ENCODE results near the genes CHORDC1 and FAT3.

DNA sequence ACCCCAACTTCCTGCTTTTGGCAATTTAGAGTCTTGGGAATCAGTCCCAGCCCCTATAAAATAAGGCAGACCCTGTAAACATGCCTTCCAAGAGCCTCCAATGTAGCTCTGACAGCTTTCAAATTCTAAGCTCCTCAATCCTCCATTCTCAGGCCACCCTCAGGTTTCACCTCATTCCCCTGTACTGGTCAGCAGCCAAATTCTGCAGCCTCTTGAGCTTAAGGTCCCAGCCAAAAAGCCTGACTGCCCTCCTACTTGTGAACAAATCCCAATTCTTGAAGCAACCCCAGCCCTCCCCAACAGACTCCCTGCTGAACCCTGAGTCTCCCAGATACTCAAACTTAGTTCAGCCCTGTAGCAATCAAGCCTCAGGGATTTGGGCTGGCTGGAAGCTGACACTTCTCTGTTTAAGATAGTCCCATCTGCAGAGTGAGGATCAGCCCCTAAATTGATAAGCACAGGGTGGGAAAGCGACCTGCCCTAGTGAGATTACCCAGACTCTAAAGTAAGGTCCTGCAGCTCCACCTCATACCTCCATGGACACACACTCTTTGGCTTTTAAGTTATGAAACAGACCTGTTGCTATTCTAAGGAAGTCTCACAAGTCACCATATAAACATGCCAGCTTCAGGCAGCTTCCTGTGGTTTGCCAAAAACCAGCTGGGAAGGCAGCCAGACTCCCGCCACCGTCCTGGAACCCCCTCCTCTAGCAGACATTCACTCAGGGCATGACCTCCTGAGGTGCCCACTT, 82.4 kb upstream of the PICALM start:
- PRO-cap = unidirectional peak, minus-strand start at position 553 of the sequence

DNA sequence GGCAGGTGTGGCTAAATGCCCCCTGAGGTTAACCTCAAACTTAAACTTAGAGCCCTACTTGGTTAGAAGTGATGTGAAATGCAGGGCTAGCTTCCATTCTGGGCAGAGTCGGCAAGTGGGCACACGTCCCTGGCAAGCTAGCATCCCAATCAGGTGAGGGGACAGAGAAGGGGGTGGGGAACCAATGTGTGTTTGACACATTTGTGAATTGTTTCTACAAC, 83.1 kb upstream of the PICALM start:
- PRO-cap = no peak

DNA sequence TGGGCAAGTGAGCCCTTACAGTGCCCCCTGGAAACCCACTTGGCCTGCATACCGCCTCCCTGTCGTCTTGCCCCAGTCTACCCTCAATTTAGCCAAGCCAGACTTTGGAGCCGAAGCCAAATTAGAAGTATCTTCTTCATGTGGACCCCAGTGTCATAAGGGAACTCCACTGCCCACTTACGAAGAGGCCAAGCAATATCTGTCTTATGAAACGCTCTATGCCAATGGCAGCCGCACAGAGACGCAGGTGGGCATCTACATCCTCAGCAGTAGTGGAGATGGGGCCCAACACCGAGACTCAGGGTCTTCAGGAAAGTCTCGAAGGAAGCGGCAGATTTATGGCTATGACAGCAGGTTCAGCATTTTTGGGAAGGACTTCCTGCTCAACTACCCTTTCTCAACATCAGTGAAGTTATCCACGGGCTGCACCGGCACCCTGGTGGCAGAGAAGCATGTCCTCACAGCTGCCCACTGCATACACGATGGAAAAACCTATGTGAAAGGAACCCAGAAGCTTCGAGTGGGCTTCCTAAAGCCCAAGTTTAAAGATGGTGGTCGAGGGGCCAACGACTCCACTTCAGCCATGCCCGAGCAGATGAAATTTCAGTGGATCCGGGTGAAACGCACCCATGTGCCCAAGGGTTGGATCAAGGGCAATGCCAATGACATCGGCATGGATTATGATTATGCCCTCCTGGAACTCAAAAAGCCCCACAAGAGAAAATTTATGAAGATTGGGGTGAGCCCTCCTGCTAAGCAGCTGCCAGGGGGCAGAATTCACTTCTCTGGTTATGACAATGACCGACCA, 7.6 kb downstream of the PRSS23 start:
- PRO-cap = no peak

DNA sequence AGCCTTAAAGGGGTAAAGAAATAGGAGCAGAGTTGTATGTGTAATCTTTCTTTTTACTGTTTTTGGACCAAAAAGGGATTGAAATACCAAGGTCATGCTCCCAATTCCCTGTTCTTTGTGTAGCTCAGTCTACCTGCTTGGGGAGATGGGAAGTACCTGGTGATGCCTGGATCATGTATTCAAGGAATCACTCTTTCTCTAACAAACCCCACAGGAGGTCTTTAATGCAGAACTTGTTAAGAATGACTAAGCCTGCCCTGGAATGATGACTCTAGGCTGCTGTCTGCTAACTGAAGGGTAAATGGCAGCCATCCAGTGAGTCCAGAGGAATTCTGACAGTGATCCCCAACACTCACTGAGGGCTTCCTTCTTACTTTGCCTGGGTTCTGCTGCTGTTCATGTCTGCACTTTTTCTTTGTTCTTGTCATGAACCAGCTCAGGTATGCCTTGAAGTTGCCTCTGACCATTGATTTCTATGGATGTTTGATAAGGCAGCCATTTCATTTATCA, 11.3 kb downstream of the PRSS23 start:
- PRO-cap = no peak

- PRO-cap = no peak
These were observed 11.7 kb downstream of the PRSS23 start for GRCh38 chr11:86812077-86812316.

DNA sequence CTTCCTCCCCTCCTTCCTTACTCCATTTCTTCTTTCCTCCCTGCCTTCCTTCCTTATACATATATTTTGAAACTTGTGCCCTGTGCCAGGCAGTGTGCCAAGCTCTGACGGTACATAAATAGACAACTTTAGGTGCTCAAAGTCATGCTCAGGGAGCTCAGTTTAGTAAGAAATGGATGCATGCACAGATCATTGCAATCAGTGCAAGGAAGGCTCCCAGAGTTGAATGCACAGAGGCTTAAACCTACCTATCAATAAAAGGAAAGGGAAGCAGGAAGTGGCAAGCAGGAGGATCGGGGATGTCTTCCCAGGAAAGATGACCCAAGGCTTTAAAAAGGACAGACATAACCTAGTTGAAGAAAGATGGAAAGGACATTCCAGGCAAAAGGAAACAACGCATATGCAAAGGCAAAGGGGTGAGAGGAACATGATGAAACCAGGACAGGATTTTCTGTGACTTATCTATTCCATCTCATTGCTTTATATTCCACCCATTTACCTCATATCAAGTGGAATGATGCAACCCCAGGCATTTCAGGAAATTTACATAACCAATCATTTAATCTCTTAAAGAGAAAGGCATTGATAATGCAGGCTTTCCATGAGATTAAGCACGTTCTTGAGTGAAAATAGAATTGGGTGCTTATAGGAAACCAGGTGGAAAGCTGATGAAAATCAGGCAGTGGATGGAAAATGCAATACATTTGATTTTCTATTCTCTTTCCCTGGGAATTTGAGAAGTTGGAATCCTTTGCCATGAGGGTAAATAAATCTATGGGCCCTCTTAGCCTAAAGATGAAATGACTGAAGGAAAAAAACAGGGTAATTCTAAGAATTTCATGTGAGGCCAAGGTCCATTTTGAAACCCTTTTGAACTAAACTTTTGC, 13.0 kb downstream of the FZD4 start:
- PRO-cap = unidirectional peak, minus-strand start at position 230 of the sequence

- PRO-cap = no peak
These were observed 6.4 kb downstream of the CTSC start for GRCh38 chr11:88330770-88331914.

GRCh38 chr11:89294153-89294737, 116.6 kb downstream of the TYR start:
- PRO-cap = bidirectional peak, plus-strand start at chr11:89294470, minus-strand start at chr11:89294125

DNA sequence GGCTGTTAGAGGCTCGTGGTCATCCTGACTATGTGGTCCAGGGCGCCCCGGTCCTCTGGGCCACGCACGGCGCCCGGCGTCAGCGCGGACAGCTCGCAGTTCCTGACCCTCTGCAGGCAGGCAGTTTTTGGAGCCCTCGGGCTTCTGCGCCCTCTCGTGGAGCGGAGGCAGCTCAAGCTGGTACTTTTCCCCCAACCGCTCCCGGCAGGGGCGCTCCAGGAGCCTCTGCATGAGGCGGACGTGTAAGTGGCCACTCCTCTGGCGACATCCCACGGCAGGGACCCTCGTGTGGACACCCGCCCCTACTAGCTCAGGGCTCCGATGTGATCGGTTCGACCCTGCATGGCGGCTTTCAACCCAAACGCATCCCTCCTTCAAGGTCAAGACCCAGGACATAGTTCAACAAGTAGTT, 21.5 kb downstream of the TRIM49C start:
- PRO-cap = no peak

DNA sequence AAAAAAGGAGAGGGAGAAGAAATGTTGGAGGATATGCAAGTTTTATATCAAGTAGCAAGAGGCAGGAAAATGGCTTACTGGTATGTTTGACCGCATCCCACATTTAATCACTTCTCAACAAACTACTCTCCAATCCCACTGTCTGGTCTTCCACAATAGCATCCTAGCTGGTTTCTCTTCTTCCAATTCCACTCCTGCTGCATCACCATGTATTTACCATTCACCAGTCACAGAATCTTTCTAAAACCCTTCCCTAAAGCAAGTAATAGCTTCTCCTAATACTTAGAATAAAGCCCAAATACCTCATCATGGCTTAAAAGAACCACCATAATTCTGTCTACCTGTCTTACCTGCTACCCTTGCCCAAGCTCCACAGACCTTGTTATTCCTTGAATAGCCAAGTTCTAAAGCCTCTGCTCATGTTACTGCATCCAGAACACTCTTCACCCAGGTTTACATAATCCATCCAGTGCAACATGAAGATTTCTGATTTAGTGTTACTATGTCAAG, 13.2 kb downstream of the CHORDC1 start:
- PRO-cap = no peak

- PRO-cap = bidirectional peak, plus-strand start at chr11:90223231, minus-strand start at chr11:90223037
These were observed at the start of gene CHORDC1 for GRCh38 chr11:90222970-90223596. Gene CHORDC1 (minus strand): TSS chr11:90223049.

DNA sequence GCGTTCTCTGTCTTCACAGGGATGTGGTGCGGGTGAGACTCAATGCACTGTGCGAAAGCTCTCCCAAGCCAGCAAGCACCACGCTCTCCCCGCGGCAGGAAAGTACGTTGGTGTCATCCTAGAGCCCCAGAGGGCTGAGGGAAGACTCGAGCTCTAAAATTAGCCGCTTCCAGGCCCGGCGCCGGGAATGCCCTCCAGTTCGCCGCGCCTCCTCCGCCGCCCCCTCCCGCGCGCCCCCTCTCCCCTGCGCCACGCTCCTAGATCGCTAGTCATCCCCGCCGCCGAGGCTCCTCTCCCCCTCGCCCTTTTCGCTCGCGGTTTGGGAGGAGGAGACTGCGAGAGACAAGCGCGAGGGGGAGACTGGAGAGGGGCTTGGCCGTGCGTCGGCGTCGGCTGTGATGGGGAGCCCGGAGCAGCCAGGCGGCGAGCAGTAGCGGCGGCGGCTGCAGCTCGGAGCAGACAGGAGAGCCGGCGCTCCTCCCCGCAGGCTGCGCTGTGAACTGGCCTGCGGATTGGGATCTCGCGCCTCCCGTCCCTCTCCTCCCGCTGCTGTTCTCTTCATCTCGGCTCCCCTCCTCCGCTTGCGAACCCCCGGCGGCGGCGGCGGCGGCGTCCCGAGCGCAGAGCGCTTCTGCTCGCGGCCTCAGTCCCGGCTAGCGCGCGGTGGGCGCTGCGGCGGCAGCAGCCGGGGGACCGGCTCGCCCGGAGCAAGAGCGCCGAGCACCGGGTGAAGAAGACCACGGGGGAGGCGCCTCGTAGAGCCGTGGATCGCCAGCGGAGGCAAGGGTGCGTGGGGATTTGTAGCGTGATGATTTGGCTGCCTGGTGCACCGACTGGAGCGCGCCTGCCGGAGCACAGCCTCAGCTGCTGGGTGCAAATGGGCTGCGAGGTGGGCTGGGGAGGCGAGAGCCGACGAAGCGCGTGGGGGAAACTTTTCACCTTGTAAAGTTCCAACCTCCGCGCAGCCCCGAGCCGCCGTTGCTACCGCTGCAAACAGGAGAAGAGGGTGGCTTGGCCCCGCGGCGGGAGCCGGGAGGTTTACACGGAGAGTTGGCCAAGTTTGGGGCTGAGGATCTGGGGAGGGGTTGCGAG, at the start of gene FAT3:
Gene FAT3, plus strand, starts transcription at position 430 of the 1,092 bp plus-strand sequence.
- PRO-cap = bidirectional peak, plus-strand start at position 430 of the sequence, minus-strand start at position 397 of the sequence

GRCh38 chr11:92915445-92916005, 53.9 kb upstream of the MTNR1B start:
- PRO-cap = no peak

DNA sequence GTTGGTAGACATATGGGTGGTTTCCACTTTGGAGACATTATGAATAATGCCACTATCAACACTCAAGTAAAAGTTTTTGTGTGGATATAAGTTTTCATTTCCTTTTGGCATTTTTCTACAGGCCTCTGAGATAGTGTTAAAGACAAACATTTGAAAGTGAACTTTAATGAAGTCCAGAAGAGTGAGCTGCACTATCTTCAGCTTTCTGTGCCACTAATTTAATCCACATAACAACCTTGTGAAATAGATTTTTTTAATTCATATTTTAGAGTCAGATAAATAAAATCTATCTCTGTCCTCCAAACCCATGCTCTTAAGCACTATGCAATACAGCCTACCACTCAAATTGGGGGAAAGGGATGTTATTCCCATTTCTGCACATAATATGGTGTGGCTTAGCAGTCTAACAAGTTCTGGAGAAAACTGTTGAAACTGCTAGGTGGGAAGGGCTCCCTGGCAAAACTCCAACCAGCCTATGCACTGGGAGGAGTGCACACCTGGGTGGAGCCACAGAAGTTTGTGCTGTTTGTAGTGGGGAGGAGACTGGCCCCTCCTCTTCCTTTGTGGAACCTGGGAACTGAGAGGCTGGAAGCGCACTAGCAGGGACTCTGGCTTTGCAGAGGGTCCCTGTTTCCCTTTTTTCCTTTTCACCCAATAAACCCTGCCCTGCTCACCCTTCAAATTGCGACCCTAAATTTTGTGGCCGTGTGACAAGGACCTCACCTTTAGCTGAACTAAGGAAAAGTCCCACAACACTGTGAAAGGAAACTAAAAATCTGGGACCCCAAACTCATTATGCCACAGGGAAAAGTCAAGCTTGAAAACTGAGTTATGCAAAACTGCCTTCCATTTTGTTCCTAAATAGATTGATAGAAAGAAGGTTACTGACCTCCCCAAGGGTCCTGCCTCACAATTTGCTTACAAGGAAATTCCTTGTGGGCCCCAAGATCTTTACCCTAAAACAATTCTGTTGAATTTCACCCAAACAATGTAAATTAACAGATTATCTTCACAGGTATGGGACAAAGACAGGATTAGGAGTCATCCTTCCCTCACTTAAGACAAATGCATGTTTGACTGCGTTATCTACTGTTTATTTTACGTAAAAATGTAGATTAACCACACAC, 81.2 kb downstream of the SLC36A4 start:
- PRO-cap = no peak

- PRO-cap = no peak
These were observed 10.8 kb downstream of the SMCO4 start for GRCh38 chr11:93532268-93532945.

DNA sequence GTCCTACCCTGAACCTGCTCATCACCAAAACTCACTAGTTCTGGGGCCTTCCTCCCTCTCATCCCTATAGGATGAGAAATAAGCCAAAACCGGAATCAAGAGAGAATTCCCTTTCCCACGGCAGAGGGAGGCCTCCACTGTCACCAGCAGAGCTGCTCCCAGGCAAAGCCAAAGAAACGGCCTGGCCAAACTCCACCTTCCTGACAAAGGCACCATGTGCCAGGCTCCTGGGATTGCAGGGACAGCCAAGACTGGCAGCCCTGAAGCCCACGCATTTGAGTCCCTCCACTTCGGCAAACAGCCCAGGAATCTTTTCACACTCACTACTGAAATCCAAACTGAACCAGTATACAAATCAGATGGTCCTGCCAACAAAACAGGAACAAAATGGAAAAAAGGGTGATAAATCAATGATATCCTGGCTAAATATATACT, 6.1 kb downstream of the SMCO4 start:
- PRO-cap = no peak

DNA sequence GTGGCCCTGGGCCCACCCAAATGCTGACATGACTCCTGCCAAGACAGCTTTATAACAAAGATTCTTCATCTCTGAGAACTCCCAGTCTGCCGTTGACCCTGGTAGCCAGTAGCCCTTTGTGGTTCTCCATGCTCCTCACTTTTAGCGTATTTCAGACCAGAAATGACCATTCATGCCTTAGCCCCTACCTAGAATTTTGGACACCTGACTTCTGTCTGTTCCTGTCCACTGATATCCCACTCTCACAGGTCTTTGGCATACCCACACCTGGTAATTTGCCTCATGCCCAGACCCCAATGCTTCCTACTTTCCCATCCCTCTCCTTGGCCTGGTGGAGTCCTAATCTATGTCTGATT, 25.2 kb upstream of the CEP295 start:
- PRO-cap = no peak

- PRO-cap = no peak
These were observed 11.7 kb downstream of the TAF1D start for GRCh38 chr11:93729264-93730274.

GRCh38 chr11:94132829-94133295, 4.2 kb downstream of the PANX1 start:
- PRO-cap = no peak

DNA sequence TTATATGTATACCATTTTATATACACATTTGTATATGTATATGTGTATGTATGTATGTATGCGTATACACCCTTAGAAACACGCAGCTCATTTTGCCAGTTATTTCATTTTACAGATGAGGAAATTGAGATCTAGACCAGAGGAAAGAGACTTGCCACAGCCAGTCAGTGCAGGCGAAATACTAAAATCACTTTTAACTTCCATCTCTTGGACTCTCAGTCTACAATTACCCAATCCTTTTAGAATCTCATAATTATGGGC, 638 bp downstream of the C11orf97 start:
- PRO-cap = no peak

Data from endothelial cell (in vitro differentiated cells).